SK-N-SH (cell line): Measurements from ENCODE around the genes MIEF2, FOXO3B, PRPSAP2 and FAM83G.

- RRBS, result no CpG with 5 or more reads among the region's 12 CpGs
CAGE:
- cytosol, long polyA plus RNA, result no peak
- long polyA plus RNA, result no peak
- nucleus, long polyA plus RNA, result no peak
These were observed 1.3 kb downstream of the PEMT start for GRCh38 chr17:17589975-17590908.

DNA sequence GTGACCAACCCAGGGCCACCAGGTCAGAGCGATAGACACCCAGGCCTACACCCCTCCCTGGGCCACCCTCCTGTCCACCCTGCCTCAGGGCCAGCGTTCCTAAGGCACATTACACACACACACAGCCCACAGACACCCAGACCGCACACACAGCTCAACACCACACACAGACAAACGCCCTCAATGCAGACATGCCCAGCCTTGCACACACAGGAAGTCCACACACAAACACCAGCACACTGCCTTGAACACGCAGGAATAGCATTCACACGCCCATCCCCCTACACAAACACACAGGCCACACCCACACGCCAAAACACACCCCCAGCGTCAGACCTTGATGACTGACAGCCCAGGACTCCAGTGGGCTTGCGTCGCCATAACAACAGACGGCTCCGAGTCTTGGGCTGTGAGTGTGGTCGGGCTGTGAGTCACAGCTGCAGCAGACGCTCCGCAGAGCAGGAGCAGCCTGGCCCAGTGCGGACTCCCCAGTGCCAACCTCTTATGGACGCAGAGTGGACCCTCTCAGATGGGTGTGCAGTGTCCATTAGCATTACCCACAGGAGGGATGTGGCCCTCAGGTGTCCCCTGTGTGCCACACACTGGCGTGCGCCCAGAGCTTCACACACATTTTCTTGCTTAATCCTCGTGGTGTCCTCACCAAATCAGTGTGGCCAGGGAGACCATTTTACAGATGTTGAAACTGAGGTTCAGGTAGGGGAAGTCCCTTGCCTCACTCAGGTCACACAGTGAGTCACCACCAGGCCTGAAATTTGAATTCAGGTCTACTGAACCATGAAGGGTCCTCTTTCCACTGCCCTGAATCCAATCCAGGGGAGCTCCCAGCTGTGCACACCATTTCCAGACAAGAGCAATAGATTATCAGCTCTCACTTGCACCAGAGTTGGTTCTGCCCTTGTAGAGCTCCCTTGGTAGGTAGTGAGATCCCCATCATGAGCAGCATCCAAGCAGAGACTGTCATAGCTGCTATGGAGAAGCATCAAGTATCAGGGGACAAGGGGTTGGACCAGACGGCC lies 17.8 kb upstream of the RAI1 start:
- RRBS, result no CpG with 5 or more reads among the region's 21 CpGs
CAGE:
- cytosol, long polyA plus RNA, result no peak
- long polyA plus RNA, result no peak
- nucleus, long polyA plus RNA, result no peak

DNA sequence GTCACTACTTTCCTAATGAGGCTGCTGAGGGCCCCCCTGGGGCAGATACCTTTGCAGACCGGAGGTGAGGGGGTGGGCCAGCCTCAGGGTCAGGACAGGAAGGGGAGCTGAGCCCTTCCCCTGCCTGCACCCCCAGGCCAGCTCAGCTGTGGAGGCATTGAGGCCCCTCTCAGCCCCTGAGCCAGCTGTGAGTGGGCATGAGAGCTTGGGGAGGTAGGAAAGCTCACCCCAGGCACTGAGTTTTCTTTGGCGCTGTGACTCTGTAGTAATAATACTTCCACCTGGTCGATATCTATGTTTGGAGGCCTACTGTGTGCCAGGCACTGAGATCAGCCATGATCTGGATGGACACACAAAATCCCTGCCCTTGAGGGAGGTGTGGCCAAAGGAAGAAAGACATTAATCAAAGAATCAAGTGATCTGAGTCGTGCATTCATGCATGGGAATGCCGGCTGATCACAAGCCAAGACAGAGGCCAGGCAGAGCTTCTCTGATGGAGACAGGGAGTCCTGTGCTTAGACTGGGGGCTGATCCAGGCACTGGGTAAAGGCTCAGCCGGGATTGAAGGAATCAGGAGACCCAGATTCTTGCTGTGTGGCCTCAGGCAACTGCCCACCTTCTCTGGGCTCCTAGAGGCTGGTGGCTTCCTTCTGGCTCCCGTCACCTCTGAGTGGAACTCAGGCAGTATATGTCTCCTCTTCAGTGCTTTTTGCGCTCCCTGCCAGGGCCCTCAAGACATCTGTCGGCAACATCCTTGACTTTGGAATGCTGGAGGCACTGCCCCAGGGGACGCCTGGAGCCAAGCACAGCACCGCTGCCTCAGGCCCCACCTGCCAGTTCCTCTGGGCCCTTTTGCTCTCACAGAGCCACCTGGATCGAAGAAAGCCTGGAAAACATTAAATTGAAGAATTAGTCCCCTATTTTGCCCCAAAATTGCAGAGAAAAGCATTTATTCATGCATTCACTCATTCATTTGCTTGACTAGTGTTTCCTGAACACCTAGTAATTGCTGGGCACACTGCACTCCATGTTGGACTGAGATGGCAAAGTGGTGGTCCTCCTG lies 17.6 kb downstream of the RAI1 start:
- RRBS, result 50% methylated on average over 2 of the region's 12 CpGs
CAGE:
- cytosol, long polyA plus RNA, result no peak
- long polyA plus RNA, result no peak
- nucleus, long polyA plus RNA, result no peak

GRCh38 chr17:17752109-17753247 lies 71.2 kb downstream of the RAI1 start:
- RRBS, result 50% methylated on average over 40 of the region's 64 CpGs
CAGE:
- cytosol, long polyA plus RNA, result no peak
- long polyA plus RNA, result no peak
- nucleus, long polyA plus RNA, result no peak

- RRBS, result no CpG with 5 or more reads among the region's 20 CpGs
CAGE:
- cytosol, long polyA plus RNA, result no peak
- long polyA plus RNA, result no peak
- nucleus, long polyA plus RNA, result no peak
These were observed 28.0 kb downstream of the SREBF1 start for GRCh38 chr17:17808467-17809445.

DNA sequence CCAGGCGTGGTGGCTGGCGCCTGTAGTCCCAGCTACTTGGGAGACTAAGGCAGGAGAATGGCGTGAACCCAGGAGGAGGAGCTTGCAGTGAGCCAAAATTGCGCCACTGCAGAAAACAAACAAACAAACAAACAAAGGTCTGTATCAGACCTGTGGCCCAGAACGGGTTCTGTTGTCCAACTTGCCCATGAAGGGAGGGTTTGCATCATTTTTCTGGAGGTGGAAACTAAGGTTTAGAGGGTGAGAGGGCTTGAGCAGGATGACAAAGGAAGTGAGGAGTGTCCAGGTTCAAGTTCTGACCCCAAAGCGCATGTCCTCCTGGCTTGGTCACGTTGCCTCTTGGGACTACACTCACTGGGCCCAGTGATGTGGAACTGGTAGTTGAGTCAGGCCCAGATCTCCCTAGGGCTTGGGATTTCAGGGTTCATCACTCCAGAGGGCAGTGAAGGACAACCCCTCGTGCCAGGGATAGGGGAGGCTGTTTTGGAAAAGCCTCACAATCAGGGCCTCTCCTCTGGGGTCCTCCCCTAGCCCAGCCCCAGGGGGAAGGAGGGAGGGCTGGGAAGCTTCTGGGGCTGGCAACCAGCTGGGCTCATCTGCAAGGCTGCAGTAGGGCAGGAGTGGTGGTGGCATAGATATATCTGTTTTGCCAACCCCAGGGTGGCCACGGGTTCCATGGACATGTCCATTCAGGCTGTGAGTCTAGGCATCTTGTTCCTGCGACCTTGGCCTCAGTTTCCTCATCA lies 1.7 kb downstream of the SREBF1 start:
- RRBS, result no CpG with 5 or more reads among the region's 10 CpGs
CAGE:
- cytosol, long polyA plus RNA, result no peak
- long polyA plus RNA, result no peak
- nucleus, long polyA plus RNA, result no peak

- RRBS, result no CpG with 5 or more reads among the region's 6 CpGs
CAGE:
- cytosol, long polyA plus RNA, result no peak
- long polyA plus RNA, result no peak
- nucleus, long polyA plus RNA, result no peak
These were observed 63.9 kb upstream of the SREBF1 start for GRCh38 chr17:17900556-17901205.

DNA sequence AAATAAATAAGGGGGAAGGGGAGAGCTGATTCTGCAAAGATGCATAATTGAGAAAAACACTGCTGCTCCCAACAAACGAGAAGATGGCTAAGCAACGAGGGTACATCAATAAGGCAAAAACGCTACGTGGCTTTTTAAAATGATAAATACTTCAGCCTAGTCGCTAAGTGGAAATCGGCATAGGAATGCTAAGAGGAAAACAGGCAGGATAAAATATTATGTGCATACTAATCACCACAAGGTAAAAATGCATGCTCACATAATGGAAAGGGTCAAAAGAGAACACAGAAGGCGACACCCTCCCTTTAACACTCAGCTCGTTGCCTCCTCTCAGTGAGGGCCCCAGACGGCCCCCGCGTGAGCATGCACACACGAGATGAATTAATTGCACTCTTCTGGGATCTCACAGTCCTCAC lies 44.0 kb downstream of the TOM1L2 start:
- RRBS, result no CpG with 5 or more reads among the region's 12 CpGs
CAGE:
- cytosol, long polyA plus RNA, result no peak
- long polyA plus RNA, result no peak
- nucleus, long polyA plus RNA, result no peak

DNA sequence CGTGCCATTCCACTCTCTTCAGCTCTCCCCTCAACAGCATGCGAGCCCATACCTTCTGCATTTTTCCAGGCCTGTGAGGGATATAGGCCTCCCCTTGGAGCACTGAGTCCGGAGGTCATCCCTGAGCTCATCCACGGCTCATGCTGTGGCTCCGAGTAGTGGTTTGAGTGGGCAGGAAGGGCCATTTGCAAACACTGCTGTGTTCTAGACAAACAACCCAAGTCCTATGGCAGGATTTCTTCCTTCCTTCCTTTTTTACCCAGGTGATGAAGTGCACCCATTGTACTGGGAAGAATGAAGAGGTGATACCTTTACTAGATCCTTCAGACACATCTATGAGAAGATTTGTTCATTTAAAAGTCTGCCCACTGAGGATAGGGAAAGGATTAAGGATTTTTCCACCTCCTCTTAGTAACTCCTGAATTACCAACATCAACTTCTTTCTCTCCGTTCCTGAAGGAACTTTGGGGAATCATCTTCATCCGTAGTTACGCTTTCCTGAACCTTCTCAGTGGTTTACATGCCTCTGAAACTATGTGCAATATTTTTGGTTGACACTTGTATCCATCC lies 20.5 kb upstream of the DRG2 start:
- RRBS, result no CpG with 5 or more reads among the region's 8 CpGs
CAGE:
- cytosol, long polyA plus RNA, result no peak
- long polyA plus RNA, result no peak
- nucleus, long polyA plus RNA, result no peak

GRCh38 chr17:18109228-18109694 lies 705 bp downstream of the MYO15A start:
- RRBS, result no CpG with 5 or more reads among the region's 9 CpGs
CAGE:
- cytosol, long polyA plus RNA, result no peak
- long polyA plus RNA, result no peak
- nucleus, long polyA plus RNA, result no peak

- RRBS, result 91% methylated on average over 5 of the region's 30 CpGs
CAGE:
- cytosol, long polyA plus RNA, result no peak
- long polyA plus RNA, result no peak
- nucleus, long polyA plus RNA, result no peak
These were observed 25.5 kb upstream of the ALKBH5 start for GRCh38 chr17:18157972-18158722.

DNA sequence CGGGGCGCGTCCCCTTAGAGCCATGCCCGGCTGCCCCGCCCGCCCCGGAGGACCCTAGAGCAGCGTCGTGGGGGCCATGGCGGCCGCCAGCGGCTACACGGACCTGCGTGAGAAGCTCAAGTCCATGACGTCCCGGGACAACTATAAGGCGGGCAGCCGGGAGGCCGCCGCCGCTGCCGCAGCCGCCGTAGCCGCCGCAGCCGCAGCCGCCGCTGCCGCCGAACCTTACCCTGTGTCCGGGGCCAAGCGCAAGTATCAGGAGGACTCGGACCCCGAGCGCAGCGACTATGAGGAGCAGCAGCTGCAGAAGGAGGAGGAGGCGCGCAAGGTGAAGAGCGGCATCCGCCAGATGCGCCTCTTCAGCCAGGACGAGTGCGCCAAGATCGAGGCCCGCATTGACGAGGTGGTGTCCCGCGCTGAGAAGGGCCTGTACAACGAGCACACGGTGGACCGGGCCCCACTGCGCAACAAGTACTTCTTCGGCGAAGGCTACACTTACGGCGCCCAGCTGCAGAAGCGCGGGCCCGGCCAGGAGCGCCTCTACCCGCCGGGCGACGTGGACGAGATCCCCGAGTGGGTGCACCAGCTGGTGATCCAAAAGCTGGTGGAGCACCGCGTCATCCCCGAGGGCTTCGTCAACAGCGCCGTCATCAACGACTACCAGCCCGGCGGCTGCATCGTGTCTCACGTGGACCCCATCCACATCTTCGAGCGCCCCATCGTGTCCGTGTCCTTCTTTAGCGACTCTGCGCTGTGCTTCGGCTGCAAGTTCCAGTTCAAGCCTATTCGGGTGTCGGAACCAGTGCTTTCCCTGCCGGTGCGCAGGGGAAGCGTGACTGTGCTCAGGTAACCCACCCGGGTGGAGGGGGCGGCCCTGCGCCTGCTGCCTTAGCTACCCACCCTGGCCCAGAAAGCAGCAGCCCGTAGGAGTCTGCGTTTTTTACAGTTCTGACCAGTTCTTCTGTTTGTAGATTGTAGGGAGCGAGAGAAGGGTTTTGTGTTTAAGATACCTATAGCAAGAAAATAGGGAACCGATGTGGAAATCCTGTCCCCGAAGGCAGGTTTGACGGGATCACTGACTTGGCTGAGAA lies 885 bp downstream of the ALKBH5 start:
- RRBS, result 2% methylated on average over 27 of the region's 99 CpGs
CAGE:
- cytosol, long polyA plus RNA, result no peak
- long polyA plus RNA, result no peak
- nucleus, long polyA plus RNA, result no peak

DNA sequence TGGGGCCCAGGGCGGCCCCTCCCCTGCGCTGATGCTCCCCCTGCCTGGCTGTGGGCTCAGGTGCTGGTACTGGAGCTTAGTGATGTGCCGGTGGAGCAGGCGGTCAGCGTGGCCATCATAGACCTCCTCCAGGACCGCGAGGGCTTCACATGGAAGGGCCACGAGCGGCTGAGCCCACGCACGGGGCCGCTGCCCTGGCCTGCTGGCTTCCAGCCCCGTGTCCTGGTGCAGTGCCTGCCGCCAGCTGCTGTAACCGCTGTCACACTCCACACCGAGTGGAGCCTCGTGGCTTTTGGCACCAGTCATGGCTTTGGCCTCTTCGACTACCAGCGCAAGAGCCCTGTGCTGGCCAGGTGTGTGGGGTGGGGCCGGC lies 12.0 kb downstream of the LLGL1 start:
- RRBS, result no CpG with 5 or more reads among the region's 20 CpGs
CAGE:
- cytosol, long polyA plus RNA, result no peak
- long polyA plus RNA, result no peak
- nucleus, long polyA plus RNA, result no peak

DNA sequence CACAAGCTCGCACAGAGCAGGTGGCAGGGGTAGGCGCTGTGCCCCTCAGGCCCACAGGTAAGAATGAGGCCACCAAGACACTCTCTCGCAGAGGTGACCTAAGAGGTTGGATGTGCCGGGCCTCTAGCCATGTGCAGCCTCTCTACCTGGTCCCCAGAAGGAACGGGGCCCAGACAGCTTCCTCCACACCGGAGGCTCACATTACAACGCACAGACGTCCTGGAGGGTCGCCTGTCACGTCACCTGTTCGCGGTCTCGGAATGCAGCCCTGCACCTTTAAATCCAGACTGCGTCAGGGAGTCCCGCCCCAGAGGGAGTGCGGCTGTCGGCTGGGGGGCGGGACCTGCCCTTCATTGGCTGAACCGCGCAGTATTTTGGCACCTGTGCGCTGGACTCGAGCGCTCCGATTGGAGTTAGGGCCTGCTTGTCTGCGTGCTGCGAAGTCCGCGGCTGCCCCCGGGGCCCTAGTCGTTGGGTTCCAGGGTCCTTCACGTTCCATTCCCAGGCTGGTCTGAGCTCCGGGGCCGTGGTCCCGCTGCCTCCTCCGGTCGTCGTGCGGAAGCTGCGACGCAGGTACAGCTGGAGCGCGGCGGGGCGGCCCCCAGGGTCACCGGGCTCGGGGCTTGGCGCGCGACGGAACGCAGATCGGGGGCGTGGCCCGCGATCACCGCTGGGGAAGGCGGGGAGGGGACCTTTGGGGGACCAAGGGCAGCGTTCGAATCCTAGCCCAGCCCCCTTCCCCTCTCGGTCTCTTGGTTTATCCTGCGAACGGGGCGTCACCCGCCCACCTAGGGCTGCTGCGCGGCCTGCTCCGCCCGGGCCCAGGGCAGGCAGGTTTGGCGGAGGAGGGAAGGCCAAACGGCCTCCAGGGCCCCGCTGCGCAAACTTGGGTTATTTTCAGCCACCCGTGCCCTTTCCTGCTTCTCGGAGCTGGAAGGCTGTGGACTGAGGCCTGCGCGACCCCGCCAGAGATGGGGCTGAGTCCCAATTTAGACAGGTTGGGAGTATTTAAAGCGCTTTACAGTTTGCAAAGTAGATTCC lies at the start of gene MIEF2:
TSS of gene MIEF2 (plus strand) at position 498 of the 1,041 bp plus-strand sequence.
- RRBS, result 6% methylated on average over 18 of the region's 78 CpGs
CAGE:
- cytosol, long polyA plus RNA, result no peak
- long polyA plus RNA, result no peak
- nucleus, long polyA plus RNA, result no peak

- RRBS, result no CpG with 5 or more reads among the region's 8 CpGs
CAGE:
- cytosol, long polyA plus RNA, result no peak
- long polyA plus RNA, result no peak
- nucleus, long polyA plus RNA, result no peak
These were observed 2.3 kb downstream of the SMCR8 start for GRCh38 chr17:18317385-18317755.

DNA sequence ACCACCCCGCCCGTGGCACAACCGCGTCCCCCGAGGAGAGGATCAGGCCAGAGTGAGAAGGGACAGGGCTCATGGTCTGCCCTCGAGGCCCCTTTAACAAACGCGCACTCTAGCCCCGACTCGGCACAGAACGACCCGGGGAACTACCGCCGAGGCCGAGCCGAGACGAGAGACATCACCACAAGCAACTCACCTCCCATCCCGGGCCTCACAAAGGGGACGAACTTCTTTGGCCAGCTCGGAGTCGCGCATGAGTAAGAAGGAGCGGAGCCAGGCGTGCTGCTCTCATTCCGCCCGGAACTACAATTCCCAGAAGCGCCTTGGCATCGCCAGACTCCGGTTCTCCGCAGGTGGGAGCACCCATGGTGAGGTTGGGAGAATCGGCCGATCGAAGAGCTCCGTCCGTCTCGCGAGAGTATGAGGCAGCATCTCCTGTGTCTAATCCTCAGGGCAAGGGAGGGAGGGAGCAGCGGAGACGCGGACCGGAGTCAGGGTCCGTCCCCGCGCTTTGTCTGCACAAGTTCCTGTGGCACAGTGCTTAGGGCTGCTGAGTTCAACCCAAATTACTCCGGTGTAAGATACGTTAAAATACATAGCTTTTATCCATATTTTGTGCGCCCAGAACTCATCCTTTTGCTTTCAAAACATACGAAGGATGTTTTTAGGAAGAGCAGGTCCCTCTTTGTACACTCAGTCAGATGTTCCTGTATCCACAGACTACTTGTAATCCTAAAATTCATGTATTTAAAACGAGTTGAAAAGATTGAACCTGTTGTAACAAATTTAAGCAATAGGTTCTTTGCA lies at the start of gene FOXO3B:
TSS of gene FOXO3B (minus strand) at position 304 of the 804 bp plus-strand sequence.
- RRBS, result no CpG with 5 or more reads among the region's 49 CpGs
CAGE:
- cytosol, long polyA plus RNA, result no peak
- long polyA plus RNA, result no peak
- nucleus, long polyA plus RNA, result no peak

- RRBS, result no CpG with 5 or more reads among the region's 11 CpGs
CAGE:
- cytosol, long polyA plus RNA, result no peak
- long polyA plus RNA, result no peak
- nucleus, long polyA plus RNA, result no peak
These were observed 21.9 kb upstream of the FBXW10 start for GRCh38 chr17:18721893-18722456.

- RRBS, result 1% methylated on average over 22 of the region's 65 CpGs
CAGE:
- cytosol, long polyA plus RNA, result no peak
- long polyA plus RNA, result start-site peak on the plus strand at chr17:18858125-18858170, 24 and 45 reads in 2 replicates
- nucleus, long polyA plus RNA, result no peak
These were observed at the start of gene PRPSAP2 for GRCh38 chr17:18857761-18858975. Gene PRPSAP2 (plus strand): TSS chr17:18858131.

DNA sequence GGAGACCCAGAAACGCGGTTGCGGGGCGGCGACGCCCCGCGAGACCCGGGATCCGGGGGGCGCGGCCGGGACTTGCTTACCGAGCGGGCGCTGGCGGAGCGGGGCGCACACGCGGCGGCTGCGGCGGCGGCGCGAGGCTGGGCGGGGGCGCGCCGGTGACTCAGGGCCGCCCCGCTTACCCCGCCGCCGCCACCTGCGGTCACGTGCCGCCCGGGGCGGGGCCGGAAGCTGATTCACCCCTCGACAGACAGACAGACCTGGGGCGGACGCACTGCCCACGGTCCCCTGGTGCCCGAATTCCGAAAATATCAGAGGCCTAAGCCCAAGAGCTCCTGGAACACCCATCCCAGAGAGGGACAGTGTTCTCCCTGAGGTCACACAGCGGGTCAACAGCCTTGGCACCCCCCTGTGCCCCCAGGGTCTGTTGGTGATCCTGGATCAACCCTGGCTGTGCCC lies at the start of gene FAM83G:
TSS of gene FAM83G (minus strand) at position 136 of the 456 bp plus-strand sequence.
- RRBS, result 2% methylated on average over 33 of the region's 49 CpGs
CAGE:
- cytosol, long polyA plus RNA, result no peak
- long polyA plus RNA, result no peak
- nucleus, long polyA plus RNA, result no peak

DNA sequence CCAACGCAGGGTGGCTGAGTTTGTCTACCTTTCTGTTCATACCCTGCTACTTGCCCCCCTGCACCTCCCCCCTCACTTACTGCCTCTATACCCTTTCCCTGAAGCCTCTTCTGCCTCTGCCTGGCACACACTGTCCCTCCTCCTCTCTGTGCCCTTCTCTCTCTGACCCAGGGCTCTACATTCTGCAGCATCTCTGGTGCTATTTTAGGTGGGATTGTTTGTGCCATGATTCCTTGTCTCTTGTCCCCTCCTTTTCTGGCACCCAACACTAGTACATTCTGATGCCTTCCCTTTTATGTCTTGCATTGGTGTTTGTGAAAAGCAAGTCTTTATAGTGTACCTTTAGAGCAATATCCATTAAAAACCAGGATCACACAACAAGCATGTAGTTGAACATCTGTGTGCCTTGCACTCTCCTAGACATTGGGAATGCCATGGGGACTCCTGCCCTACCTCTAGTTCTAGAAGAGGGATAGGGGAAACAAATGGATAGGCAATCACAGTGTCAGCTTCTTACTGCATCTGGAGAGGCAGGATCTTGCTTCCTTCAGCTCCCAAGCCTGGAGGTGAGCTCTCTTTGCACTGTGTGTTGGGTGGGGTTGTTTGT lies 13.7 kb downstream of the EPN2 start:
- RRBS, result no CpG with 5 or more reads among the region's 1 CpG
CAGE:
- cytosol, long polyA plus RNA, result no peak
- long polyA plus RNA, result no peak
- nucleus, long polyA plus RNA, result no peak